Parietal lobe (tissue), 2 donors: ENCODE data around the genes OR2F1 and OR6B1.

DNA sequence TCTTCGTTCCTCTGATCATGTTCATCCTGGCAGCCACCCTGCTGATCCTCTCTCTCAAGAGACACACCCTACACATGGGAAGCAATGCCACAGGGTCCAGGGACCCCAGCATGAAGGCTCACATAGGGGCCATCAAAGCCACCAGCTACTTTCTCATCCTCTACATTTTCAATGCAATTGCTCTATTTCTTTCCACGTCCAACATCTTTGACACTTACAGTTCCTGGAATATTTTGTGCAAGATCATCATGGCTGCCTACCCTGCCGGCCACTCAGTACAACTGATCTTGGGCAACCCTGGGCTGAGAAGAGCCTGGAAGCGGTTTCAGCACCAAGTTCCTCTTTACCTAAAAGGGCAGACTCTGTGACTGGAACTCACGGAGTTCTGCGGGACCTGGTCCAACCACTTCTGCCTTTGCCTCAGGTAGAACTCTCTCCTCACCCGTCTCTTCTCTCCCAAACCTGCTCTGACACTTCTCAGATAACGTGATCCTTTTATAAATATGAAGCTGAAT is 903 bp downstream of the TAS2R40 start:
- RAMPAGE, long total RNA = no peak

DNA sequence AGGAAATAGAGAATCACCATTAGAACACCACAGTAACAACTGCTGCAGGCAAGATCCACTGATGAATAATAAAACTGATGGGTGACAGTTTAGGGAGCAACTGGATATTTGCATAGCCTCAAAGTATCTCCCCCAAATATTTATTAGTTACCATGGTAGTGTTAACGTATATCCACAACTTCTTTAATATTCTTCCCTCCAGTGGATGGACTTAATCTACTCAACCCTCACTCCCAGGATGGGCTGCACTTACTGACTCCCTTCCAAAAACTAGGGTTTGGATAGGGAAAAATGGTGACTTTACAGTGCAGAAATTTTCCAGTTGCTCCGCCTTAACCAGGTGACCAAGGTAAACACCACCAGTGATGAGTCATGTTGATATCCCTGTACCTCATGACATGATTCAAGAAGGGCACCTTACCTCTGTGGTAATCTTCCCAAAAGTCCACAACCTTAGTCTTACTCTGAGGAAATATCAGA is 3.6 kb upstream of the GSTK1 start:
- RAMPAGE, long total RNA = no peak

- RAMPAGE, long total RNA = no peak
Measured at GRCh38 chr7:143285296-143285829, 605 bp downstream of the TMEM139 start.

DNA sequence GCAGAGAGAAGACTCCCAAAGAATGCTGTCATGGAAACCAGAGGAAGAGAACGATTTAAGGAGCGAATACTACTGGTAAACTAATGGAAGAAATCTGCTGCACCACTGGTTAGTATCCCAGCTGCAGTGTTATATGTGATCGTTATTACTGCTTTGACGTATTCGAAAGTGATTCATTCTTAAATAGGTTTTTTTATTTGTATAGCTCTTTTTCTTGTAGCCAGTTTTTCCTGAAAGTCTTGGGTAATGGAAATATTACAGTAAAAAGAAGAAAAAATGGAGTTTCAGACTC is 1.3 kb downstream of the CASP2 start:
- RAMPAGE, long total RNA = no peak

DNA sequence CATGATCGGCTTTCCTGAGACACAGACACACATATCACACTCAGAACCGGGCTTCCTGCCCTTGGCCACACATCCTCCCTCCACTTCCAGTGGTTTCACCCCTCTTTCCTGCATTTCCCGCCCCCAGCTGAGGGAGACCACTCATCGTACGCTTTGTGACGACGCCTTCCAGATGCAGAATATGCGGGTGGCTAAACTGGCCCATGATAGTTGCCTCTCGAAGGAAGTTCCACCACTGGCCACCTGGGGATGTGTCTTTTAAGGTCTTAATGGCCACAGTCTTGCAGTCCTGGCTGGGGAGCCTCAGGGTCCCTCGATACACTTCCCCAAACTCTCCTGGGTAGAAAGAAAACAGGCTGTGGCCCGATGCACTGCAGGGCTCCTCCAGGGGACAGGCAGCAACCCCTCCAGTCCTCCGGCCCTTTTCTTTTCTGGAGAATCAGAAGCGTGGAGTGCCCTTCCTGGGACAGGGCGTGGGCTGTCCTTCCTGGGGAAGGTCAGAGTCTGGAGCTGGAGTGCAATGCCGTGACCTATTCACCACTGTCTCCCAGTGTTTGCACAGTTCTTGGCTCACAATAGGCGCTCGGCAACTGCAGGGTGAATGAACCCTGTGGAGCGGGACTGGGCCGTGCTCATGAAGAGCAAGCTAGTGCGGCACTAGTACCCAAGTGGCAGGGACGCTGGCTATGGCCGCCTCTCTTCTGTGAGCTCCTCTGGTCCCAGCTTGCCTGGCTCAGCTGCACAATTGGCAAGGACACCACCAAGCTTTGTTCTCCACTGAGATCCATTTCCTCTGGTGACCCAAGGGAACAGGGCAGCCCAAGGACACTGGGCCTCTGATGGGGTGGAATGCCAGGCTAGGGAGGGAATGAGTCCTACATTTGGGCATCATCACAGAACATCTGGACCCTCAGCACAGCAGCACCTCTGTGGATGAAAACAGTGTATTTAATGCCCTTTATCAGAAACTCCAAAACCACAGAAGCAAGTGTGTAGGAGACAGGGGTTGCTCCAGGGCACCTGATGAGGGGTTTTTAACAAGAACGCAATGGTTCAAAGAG is 13.2 kb downstream of the EPHA1 start:
- RAMPAGE, long total RNA = no peak

DNA sequence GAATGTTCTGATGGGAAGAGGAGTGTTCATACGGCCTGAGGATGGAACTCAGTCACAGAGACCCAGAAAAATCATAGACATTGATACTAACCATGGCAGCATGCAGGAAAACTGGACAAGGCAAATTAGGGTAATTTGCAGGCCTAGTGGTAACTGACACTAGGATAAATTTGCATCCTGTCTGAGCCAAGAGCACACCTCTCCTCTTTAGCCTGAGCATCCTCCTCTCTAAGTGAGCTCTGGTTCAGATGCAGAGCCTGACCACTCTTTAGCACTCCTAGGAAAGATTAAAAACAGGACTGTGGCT is 214 bp upstream of the TAS2R41 start:
- RAMPAGE, long total RNA = no peak

DNA sequence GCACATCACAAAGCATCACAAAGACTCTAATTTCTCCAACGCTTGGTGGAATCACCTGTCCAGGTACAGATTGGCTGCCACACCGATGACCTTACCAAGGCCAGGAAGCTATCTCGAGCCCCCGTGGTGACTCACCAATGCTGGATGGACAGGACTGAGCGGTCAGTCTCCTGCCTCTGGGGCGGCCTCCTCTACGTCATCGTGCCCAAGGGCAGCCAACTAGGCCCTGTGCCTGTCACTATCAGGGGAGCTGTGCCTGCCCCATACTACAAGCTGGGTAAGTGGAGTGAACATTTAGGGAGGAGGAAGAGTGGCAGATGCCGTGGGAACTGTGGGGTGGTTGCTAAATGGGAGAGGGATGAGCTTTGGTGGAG is 55.4 kb upstream of the CTAGE6 start:
- RAMPAGE, long total RNA = no peak

DNA sequence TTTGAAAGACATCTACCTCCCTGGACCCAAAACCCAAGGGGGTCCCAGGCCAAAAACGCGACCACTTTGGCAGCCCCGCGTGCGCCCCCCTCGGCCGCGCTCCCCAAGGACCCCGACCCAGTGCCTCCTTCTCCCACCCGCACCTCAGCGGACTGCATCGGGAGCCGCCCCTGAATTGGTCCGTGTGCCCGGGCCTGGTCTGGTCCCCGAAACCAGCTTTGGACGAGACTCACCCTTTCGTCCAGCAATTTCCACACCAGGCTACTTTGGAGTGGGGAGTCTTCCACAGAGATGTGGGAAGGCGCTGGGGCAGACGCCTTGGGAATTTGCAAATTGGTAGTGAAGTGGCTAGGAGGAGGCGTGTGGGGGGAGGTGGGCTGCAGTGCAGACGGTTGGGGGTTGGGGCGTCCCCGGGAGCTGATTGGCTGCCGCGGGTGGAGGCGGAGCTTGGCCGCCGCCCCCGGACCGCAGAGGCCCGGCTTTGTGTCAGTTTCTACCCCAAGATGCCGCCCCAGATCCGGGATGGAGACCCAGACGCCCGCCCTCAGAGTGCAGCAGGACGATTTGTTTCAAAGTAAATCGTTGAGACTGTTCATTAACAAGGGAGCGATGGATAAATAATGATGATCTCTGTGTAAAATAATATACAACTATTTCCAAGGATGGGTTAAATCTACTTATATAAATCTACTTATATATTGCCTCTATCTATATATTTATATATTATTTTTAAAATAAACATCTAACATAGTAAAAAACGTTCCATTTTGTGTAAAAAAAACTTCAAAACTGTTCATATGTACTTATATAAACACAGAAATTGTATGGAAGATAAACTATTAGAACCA is 16.8 kb downstream of the TCAF1 start:
- RAMPAGE, long total RNA = no peak

DNA sequence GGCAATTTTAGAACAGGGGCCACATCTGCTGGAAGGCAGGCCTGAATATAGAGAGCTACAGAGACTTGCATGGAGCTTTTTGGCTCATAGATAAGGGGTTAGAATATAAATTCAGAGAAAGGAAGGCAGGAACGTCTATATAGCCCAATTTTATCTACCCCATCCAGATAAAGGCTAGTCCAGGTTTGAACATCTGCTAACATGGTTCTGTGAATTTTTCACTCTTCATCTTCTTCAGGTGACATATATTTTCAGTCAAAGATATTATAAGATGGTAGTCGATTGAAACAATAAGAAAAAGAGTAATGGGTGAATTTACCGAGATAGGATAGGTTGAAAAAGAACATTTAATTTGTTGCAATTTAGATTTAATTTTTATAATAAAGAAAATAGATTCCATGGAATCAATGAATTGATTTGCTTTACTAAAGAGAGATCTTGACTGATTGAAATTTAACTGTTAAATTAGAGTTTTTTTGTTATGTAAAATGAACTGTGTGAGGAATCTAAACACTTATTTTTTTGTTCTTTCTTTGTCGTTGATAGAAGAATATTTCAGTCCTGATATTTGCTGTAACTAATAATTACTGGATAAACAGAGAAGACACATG is at the start of gene OR2F1:
Gene OR2F1 (plus strand): TSS at position 380 of the 611 bp plus-strand sequence.
- RAMPAGE, long total RNA = no peak

DNA sequence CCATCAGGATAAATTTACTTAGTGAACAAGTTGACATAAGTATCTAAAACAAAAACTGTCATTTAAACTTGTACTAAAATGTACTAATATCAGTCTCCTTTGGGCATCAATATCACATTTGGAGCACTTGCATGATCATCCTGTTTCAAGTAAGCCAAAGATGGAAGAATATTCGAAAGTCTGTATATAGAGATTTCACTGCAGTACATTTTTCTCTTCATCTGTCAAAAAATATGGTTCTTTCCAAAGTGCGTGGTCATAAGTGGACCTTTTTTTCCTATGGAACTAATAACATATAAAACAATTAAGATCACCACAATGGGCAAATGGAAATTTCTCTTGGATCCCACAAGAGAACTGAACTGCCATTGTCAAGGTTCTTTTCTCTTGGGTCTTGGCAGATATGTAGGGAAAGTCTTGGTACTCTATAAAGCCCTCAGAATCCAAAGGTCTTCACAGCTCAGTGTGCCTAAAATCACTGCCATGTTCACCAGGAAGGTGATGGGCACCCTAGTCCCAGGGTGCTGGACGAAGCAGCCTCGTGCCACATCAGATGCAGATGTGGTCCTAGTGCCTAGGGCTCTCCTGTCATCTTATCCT is at the start of gene OR6B1:
Gene OR6B1 (plus strand): TSS at position 446 of the 600 bp plus-strand sequence.
- RAMPAGE, long total RNA = no peak

DNA sequence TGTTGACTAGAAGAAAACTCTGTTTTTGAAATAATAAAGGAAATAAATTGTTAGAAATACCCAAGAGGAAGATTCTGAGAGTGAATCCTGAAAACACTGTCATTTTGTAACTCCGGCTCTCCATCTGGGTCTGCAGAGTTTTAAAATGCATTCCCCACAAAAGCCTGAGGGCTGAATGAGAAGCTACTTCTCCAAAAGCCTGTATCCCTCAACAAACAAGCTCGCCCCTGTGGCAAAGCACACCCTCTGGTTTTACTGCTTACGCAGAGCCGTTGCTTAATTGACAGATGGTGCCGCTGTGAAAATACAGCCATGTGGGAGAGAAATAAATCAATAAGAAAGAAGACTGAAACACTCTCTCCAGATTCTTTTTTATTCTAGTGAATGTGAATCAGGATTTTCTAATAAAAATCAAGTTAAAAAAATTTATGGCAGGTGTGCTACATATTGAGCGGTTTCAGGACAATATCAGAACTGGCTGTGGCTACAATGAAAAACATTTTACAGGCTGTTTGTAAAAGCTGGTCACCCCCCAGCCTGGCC is 32.3 kb downstream of the C7orf33 start:
- RAMPAGE, long total RNA = no peak

- RAMPAGE, long total RNA = no peak
Measured at GRCh38 chr7:148699154-148699419, 384 bp downstream of the CUL1 start.

DNA sequence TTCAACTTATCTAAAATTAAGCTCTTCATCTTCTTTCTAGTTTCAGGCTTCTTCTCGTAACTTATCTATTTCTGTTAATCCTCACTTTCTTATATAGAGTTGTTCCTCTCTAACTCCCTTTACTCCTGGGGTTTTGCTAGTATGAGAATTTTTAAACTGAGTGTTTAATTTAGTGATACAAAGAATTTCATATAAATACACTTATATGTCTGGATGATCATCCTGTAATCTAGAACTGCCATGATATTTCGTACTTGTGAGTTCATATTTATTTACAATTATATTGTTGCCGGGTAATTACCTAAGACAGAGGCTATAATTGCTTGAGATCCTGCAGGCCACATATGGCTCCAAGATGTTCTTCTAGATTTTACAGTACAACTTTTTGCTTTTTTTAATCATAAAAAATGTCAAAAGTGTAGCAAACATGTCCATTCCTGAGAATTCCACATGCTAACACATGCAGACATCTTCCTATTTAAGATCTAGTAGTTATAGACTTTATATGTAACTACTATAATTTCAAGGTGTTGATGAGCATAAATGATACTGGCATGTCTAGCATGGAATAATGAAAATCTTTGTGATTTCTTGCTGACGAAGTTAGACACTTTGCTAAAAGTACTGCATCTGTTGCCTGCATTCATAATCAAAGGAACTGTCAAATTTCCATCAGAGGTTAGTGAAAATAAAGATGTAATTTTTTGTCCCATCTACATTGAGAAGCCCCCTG is 17.2 kb downstream of the CUL1 start:
- RAMPAGE, long total RNA = no peak

- RAMPAGE, long total RNA = no peak
Measured at GRCh38 chr7:148809552-148810403, 74.3 kb downstream of the EZH2 start.

- RAMPAGE, long total RNA = no peak
Measured at GRCh38 chr7:148883967-148884137, 239 bp downstream of the EZH2 start.

DNA sequence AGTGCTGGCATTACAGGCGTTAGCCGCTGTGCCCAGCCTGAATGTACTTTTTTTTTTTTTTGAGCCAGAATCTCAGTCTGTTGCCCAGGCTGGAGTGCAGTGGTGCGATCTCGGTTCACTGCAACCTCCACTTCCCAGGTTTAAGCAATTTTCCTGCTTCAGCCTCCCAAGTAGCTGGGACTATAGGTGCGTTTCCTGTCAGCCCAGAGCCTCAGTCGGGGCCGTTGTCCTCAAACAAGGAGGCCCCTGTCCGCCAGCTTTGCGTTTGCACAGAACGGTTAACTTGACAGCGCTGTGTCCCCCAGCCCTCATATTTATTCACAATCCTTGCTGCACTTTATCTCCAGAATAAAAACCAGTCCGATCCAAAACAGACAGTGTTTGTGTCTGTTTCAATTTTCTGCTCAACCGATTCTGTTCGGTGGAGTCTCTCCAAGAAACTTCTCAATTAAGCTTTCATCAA is 64.5 kb downstream of the PDIA4 start:
- RAMPAGE, long total RNA = no peak

GRCh38 chr7:149065482-149066249 is 24.9 kb downstream of the ZNF786 start:
- RAMPAGE, long total RNA = no peak

- RAMPAGE, long total RNA = no peak
Measured at GRCh38 chr7:149125290-149126137, 610 bp downstream of the ZNF425 start.

GRCh38 chr7:149147798-149148587 is 740 bp downstream of the ZNF398 start:
- RAMPAGE, long total RNA = no peak

- RAMPAGE, long total RNA = no peak
Measured at GRCh38 chr7:149228607-149229088, 10.8 kb upstream of the ZNF212 start.